T47D (cell line): ENCODE measurements around a stretch of chr17.

- RRBS = no CpG with 5 or more reads among the region's 2 CpGs
These were observed 99.7 kb downstream of the USP32 start for GRCh38 chr17:60291714-60293183.

DNA sequence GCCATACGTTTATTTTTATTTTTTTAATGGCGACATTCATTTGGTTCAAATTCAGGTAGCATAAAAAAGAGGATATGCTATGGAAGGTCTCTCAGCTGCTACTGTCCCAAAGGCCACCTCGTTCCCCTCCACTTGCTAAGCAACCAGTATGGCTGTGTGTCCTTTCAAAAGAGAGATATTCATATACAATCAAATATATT, 25.7 kb downstream of the PPM1D start:
- RRBS = no CpG with 5 or more reads among the region's 3 CpGs

GRCh38 chr17:61135873-61136401, 263.7 kb upstream of the TBX2 start:
- RRBS = no CpG with 5 or more reads among the region's 12 CpGs

- RRBS = no CpG with 5 or more reads among the region's 10 CpGs
These were observed 177.2 kb upstream of the TBX2 start for GRCh38 chr17:61222326-61223051.

- RRBS = no CpG with 5 or more reads among the region's 2 CpGs
These were observed 166.4 kb upstream of the TBX2 start for GRCh38 chr17:61233237-61233636.

DNA sequence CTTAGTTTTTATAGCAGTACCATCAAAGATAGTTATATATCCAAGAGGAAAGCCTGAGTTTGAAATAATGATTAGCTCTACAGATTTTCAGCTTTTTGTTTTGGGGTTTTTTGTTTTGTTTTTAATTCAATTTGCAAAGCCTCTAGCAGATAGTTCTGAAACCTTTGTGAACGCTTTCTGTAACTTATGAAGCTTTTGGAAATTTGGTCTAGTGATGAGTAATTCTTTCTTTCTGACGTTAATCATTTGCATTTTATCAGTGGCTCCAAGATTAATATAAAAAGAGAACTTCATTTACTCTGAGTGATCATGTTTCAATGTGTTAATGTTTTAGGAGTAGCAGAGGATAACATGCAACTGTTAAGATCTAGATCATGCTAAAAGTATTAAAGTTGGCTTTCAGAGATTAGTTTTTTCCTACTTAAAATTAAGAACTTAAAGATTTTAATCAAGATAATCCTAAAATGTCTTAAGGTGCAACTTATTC, 160.3 kb upstream of the TBX2 start:
- RRBS = no CpG with 5 or more reads among the region's 2 CpGs

GRCh38 chr17:61403211-61403799, 3.7 kb downstream of the TBX2 start:
- RRBS = 91% methylated on average over 6 of the region's 41 CpGs

- RRBS = 68% methylated on average over 8 of the region's 29 CpGs
These were observed 8.6 kb upstream of the TBX4 start for GRCh38 chr17:61443502-61444154.

DNA sequence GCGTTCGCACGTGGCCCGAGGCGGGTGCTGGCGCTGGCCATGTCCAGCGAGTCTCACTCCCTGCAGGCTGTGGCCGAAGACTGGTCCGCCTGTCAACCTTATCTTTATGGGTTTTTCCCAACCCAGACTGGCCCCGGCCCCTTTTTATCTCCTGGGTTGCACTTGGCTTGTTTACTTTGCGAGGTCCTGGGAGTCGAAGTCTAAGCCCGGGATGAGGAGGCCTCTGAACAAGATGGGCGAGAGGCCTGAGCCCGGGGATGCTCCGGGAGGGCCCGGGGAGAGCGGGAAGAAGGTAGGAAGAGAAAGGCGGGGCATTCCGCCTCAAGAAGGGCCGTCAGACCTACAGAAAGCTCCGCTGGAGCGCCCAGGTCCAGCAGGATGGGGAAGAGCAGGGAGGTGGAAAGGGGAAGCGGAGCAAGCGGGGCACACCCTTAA, 2.8 kb downstream of the TBX4 start:
- RRBS = 52% methylated on average over 5 of the region's 25 CpGs

- RRBS = no CpG with 5 or more reads among the region's 20 CpGs
These were observed 27.7 kb downstream of the TBX4 start for GRCh38 chr17:61479855-61480412.

- RRBS = no CpG with 5 or more reads among the region's 3 CpGs
These were observed 17.3 kb upstream of the INTS2 start for GRCh38 chr17:61945014-61945556.

- RRBS = no CpG with 5 or more reads among the region's 2 CpGs
These were observed 56.0 kb upstream of the MED13 start for GRCh38 chr17:62121020-62121442.

DNA sequence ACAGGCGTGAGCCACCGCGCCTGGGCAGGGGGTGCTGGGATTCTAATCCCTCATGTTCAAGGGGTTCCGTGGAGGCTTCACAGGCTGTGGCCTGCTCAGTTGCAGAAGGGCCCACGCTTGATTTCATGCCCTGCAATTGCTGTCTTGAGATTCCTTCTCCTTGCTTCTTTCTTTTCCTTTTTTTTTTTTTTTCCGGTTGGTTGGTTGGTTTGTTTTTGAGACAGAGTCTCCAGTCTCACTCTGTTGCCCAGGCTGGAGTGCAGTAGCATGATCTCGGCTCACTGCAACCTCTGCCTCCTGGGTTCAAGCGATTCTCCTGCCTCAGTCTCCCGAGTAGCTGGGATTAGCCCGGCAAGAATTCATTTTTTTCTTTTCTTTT, 19.0 kb upstream of the TLK2 start:
- RRBS = no CpG with 5 or more reads among the region's 10 CpGs

DNA sequence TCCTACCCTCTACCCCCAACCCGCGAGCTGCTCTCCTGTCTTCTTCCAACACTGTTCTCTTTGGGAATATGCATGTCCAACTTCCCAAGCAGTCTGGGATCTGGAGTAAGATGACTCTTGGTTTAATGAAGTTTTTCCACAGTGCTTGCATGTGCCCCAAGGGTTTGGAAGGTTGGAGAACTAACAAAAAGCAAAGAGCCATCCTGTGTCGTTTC, 1.4 kb upstream of the TLK2 start:
- RRBS = no CpG with 5 or more reads among the region's 3 CpGs

DNA sequence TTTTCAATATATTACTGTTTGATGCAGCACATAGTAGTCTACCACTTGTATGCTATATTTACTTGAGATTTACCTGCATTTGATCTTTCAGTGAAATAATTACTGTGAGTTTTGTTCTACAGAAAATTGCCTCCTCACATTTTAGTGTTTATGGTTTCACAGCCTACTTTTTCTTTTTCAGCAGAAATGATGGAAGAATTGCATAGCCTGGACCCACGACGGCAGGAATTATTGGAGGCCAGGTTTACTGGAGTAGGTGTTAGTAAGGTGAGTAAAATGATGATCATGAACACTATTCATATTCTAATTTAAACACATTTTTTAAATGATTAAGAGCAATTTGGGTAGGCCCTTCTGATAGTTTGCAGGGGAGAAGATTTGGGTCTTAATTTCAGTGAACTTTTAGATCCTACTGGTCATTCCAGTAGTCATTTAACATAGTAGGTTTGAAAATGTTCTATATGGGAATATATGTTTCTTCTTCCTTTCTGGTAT, 2.4 kb downstream of the TLK2 start:
- RRBS = no CpG with 5 or more reads among the region's 2 CpGs

DNA sequence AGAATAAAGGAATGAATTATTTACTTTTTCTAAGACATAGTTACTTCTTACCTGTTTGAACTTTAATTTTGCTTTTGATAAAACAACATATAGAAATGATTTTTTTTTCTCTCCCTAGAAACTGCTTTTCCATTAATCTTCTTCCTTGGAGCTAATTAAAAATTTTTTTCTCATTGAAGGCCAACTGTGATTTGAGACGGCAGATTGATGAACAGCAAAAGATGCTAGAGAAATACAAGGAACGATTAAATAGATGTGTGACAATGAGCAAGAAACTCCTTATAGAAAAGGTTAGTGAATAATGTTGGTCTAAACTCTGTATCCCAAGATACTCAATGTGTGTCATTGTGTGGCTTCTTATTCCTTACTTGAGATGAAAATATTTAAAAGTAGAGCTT, 67.6 kb upstream of the MRC2 start:
- RRBS = no CpG with 5 or more reads among the region's 2 CpGs

- RRBS = no CpG with 5 or more reads among the region's 10 CpGs
These were observed 54.6 kb upstream of the MRC2 start for GRCh38 chr17:62572696-62573516.

- RRBS = no CpG with 5 or more reads among the region's 14 CpGs
These were observed 15.6 kb upstream of the MRC2 start for GRCh38 chr17:62611732-62612428.

DNA sequence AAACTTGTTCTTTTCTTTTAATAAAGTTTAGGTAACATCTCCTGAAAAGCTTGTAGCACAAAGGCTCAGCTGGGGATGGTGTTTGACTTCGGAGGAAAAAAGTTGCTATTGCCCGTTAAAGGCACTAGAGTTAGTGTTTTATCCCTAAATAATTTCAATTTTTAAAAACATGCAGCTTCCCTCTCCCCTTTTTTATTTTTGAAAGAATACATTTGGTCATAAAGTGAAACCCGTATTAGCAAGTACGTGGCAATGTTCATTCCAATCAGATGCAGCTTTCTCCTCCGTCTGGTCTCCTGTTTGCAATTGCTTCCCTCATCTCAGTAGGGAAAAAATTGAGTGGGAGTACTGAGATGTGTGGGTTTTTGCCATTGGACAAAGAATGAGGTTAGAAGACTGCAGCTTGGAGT, 14.5 kb upstream of the MRC2 start:
- RRBS = no CpG with 5 or more reads among the region's 5 CpGs

GRCh38 chr17:62652005-62652805, 24.7 kb downstream of the MRC2 start:
- RRBS = no CpG with 5 or more reads among the region's 53 CpGs